Tibial nerve (tissue), 3 donors: ENCODE data around the genes CFD, R3HDM4 and KISS1R.

GRCh38 chr19:308496-308980 is 17.3 kb upstream of the PLPP2 start:
- PRO-cap = no peak
- RAMPAGE, long total RNA, 3 experiments = no peak in any of the 3 experiments

GRCh38 chr19:368239-368770 is 7.5 kb downstream of the THEG start:
- PRO-cap = no peak
- RAMPAGE, long total RNA, 3 experiments = no peak in any of the 3 experiments

- PRO-cap = no peak
- RAMPAGE, long total RNA, 3 experiments = no peak in any of the 3 experiments
These were observed 3.3 kb downstream of the TPGS1 start for GRCh38 chr19:510500-511058.

DNA sequence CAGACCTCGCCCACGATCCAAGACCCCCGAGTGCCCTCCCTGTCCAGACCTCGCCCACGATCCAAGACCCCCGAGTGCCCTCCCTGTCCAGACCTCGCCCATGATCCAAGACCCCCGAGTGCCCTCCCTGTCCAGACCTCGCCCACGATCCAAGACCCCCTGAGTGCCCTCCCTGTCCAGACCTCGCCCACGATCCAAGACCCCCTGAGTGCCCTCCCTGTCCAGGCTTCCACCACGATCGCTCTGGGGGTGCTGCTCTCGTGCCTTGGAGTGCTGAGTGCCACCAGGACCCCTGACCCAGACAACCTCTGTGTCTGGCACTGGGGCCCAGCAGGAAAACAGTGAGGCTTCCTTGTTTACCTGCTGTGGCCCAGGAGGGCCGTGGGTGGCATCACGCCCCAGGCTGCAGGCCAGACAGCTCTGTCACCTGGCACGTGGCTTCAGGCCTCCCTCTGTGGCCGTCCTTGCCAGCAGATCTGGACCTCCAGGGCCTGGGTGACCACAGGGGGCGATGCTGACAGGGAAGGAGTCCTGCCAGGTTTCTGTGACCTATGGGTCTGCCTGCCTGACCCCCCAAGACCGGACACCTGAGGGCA is 3.2 kb downstream of the CDC34 start:
- PRO-cap = no peak
- RAMPAGE, long total RNA, 3 experiments = no peak in any of the 3 experiments

GRCh38 chr19:567221-567651 is 5.2 kb upstream of the BSG start:
- PRO-cap = no peak
- RAMPAGE, long total RNA, 3 experiments = no peak in any of the 3 experiments

- PRO-cap = no peak
- RAMPAGE, long total RNA, 3 experiments = no peak in any of the 3 experiments
These were observed 2.5 kb downstream of the RNF126 start for GRCh38 chr19:660093-661415.

DNA sequence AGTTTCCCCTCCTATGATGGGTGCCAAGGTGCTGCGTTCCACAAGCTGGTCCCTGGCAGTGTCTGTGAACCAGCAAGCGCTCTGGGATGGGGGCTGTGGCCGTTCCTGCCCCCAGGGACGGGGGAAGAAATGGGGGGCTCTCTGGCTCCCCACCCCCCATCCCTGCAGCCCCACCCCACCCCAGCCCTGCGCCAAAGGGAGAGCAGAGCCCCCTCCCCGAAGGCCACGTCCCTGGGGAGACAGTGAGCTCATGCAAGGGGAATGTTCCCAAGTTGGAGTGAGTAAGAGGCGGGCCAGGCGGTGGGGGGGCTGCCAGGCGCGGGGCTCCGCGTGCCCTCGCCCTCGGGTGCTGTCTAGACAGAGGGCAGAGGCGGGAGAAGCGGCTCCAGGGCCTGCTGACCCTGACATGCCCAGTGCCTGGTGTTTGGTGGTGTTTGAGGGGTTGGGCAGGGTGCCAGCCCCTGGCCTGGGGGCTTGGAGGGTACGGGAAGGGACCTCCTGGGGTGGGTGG is 911 bp downstream of the FSTL3 start:
- PRO-cap = bidirectional peak, plus-strand start at position 356 of the sequence, minus-strand start at position 224 of the sequence
- RAMPAGE, long total RNA, 3 experiments = no peak in any of the 3 experiments

- PRO-cap = unidirectional peak, plus-strand start at chr19:720806
- RAMPAGE, long total RNA, 3 experiments = no peak in any of the 3 experiments
These were observed 11.9 kb downstream of the PALM start for GRCh38 chr19:720556-721091.

DNA sequence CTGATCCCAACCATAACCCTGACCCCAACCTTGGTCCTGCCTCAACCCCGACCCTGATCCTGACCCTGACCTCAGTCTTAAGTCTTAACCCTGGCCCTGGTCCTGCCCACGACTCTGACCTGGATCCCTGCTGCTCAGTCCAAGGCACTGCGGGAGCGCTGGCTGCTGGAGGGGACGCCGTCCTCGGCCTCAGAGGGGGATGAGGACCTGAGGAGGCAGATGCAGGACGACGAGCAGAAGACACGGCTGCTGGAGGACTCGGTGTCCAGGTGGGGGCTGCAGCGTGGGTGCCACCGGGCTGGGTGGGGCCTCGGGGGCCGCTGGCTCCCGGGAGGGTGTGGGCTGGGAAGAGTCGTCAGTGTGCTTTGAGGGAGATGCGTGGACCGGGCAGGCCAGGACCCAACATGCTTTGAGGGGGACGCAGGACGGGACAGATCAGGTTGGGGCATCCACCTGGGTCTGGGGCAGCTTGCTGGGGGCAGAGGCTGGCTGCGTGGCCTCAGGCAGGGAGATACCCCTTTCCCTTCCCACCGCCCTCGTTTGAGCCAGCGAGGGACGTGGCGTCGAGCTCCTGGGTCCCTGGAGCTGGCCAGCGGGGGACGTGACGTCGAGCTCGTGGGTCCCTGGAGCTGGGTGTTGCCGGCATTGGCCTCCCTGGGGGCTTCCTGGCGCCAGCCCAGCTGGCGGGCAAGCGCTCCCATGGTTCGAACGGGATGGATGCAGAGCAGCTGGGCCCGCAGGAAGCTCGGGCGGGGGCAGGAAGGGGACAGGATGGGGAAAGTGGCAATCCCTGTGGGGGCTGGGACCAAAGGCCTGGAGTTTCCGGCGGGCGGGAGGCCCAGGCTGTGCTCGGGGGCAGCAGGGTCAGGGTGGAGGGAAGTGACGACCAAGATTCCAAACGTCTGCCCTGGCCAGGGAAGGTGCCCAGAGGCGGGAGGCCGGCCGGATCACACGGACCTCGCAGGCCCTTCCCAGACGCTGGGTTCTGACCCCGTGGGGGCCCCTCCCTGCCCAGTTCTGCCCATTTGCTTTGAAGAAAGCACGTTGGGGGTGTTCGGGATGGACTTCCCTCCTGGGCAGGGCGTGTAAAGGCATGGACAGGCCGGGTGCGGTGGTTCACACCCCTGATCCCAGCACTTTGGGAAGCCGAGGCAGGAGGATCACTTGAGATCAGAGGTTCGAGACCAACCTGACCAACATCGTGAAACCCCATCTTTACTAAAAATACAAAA is 19.1 kb downstream of the PALM start:
- PRO-cap = unidirectional peak, plus-strand start at position 927 of the sequence
- RAMPAGE, long total RNA, 3 experiments = start-site peak on the plus strand in 1 of 3 experiments, centred at position 138 of the sequence, 16 reads per replicate

DNA sequence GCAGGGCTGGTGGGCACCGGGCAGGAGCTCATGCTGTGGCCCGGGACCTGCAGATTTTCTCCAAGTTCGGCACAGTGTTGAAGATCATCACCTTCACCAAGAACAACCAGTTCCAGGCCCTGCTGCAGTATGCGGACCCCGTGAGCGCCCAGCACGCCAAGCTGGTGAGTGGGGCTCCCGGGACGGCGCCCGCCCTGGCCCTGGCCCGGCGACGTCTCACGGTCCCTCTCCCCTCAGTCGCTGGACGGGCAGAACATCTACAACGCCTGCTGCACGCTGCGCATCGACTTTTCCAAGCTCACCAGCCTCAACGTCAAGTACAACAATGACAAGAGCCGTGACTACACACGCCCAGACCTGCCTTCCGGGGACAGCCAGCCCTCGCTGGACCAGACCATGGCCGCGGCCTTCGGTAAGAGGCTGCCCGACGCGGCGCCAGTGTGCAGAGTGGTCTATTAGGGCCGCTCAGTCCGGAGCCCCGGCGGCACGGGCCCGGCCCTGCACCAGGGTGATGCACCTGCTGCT is 7.6 kb downstream of the PTBP1 start:
- PRO-cap = no peak
- RAMPAGE, long total RNA, 3 experiments = no peak in any of the 3 experiments

DNA sequence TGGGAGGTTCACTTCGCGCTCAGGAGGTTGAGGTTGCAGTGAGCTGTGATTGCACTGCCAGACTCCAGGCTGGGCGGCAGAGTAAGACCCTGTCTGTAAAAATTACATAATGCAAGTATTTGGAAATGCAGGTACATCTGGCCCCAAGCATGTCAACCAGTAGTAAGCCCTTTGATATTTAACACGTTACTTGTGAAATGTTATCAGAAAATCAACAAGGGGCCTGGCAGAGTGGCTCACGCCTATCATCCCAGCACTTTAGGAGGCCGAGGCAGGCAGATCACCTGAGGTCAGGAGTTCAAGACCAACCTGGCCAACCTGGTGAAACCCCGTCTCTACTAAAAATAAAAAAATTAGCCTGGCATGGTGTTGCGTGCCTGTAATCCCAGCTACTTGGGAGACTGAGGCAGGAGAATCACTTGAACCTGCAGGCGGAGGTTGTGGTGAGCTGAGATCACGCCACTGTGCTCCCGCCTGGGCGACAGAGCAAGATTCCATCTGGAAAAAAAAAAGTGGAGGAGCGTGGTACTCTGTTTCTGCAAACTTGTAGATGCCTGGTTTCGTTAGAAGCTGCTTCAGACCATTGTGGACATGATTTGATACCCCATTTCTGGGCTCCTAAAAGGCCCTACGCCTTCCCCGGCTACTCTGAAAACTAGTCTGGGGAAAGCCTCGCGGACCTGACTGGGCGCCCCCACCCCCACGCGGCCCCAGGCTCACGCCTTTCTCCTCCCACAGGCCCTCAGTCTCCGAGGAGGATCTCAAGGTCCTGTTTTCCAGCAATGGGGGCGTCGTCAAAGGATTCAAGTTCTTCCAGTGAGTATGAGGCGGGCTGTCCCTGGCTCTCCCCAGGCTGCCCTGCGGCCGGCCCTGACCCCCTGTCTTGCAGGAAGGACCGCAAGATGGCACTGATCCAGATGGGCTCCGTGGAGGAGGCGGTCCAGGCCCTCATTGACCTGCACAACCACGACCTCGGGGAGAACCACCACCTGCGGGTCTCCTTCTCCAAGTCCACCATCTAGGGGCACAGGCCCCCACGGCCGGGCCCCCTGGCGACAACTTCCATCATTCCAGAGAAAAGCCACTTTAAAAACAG is 11.6 kb downstream of the PLPPR3 start:
- PRO-cap = no peak
- RAMPAGE, long total RNA, 3 experiments = no peak in any of the 3 experiments

- PRO-cap = bidirectional peak, plus-strand start at chr19:859664, minus-strand start at chr19:859507
- RAMPAGE, long total RNA, 3 experiments = start-site peak on the plus strand in 2 of 3 experiments, at chr19:859450-859672 at its widest, 31 to 151 reads per replicate
These were observed at the start of gene CFD for GRCh38 chr19:858814-859818. CFD (plus strand) TSS chr19:859664.

- PRO-cap = no peak
- RAMPAGE, long total RNA, 3 experiments = no peak in any of the 3 experiments
These were observed 6.4 kb upstream of the MED16 start for GRCh38 chr19:899171-899922.

DNA sequence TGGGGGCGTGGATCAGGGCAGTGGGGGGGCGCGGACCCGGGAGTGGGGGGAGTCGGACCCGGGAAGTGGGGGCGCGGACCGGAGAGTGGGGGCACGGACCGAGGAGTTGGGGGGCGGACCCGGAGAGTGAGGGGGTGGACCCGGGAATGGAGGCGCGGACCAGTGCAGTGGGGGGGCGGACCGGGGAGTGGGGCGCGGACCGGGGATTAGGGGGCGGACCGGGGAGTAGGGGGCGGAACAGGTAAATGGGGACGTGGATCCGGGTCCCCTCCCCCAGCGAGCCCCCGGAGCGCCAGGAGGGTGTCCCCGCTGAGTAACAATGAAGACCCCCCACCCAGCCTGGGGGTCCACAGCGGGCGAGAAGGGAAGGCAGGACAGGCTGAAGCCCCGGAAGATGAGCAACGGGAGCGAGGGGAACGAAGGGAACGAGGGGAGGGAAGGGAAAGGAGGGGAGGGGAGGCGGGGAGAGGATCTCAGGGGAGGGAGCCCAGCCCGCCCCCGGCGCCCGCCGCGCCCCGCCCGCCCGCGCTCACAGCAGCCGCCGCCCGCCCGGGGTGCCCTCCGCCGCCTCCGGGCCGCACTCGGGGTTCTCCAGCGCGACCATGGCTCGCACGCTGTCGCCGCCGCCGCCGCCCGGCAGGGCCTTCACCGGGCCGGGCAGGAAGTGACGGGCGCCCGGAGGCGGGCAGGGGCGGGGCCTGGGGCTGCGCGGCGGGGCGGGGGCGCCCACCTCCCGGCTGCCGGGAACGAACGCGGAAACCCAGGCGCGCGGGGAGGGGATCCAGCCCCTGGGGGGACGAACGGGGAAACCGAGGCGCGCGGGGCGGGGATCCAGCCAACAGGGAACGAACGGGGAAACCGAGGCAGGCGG is at the start of gene R3HDM4:
TSS of gene R3HDM4 (minus strand) at position 666 of the 871 bp plus-strand sequence.
- PRO-cap = bidirectional peak, plus-strand start at position 729 of the sequence, minus-strand start at position 646 of the sequence
- RAMPAGE, long total RNA, 3 experiments = no peak in any of the 3 experiments

- PRO-cap = no peak
- RAMPAGE, long total RNA, 3 experiments = no peak in any of the 3 experiments
These were observed at the start of gene KISS1R for GRCh38 chr19:916946-917542. KISS1R (plus strand) TSS chr19:917333.

DNA sequence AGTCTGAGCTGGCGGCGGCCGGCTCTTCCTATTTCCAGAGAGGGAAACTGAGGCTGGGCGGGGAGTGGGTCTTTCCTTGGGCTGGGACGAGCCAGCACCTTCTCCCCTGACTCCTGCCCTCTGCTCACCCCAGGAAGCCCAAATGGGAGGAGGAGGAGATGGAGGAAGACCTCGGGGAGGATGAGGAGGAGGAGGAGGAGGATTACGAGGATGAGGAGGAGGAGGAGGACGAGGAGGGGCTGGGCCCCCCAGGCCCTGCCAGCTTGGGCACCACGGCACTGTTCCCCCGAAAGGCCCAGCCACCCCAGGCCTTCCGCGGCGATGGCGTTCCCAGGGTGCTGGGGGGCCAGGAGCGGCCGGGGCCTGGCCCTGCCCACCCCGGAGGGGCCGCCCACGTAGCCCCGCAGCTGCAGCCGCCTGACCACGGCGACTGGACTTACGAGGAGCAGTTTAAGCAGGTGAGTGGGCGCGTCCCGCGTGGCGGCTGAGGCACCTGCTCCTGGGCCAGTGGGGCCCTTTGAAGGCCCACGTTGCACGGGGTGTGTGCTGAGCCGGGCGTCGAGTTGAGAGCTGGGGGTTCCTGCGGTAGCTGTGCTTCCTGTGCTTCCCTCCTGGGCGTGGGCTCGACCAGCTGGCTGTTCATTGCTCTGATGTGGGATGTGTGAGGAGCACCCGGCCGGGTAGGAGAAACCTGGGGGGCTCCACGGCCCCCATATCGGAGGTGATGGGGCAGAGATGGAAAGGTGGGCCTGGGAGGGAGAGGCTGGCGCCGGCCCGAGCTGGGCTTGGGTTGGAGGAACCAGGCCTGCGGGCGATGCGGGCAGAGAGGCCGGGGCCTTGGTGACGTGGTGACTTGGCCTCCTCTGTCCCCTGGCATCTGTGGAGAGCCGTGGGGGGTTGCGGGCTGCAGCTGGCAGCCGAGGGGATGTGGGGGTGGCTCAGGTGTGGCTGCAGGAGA is 6.7 kb downstream of the ARID3A start:
- PRO-cap = no peak
- RAMPAGE, long total RNA, 3 experiments = start-site peak on the plus strand in 1 of 3 experiments, centred at position 613 of the sequence, 12 reads per replicate

DNA sequence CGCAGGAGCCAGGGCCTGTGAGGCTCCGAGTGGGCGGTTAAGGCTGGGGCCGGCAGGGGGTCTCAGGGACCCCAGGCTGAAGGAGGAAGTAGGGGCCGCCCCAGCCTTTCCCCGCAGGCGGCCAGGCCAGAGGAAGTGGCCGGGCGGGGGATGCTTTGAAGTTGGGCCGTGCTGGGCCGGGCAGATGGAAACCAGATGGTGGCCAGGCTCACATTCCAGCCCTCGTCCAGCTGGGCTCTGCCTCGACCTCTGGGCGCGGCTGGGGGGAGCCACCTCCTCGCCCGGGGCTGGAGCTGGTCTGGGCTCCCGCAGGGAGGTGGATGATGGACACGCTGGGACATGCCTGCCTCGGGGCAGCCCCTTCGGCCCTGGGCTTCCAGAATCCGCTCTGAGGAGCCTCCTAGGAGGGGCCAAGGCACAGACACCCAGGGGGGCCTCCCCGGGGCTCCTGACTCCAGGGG is 7.4 kb downstream of the ARID3A start:
- PRO-cap = no peak
- RAMPAGE, long total RNA, 3 experiments = start-site peak on the plus strand in 1 of 3 experiments, centred at position 90 of the sequence, 6 reads per replicate

- PRO-cap = no peak
- RAMPAGE, long total RNA, 3 experiments = start-site peak on the plus strand in 1 of 3 experiments, at chr19:971818-972064 at its widest, 21 reads per replicate
These were observed 12.0 kb upstream of the WDR18 start for GRCh38 chr19:971789-972803.

DNA sequence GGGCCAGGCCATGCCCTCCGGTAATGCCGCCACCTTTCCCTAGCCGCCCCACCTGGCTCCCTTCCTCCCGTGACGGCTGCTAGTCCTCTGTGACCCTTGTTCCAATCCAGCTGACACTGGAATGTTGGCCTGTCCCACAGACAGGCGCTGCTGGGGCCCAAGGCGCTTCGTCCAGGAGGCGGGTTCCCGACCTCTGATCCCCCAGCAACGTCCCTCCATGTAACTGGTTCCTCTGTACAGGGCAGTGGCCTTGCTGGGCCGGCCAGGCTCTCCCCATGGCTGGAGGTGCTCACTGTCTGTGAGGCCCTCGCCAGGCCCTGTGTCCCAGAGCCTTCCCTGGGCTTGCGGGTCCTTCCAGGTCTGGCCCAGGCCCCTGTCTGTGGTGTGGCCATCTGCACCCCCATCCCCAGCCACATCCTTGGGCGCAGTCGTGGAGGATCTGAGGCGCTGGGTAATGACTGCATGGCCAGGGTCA is 6.8 kb upstream of the GRIN3B start:
- PRO-cap = no peak
- RAMPAGE, long total RNA, 3 experiments = no peak in any of the 3 experiments

- PRO-cap = no peak
- RAMPAGE, long total RNA, 3 experiments = no peak in any of the 3 experiments
These were observed 3.7 kb downstream of the TMEM259 start for GRCh38 chr19:1017039-1017880.